UCH-1 (cell line): ENCODE data around the genes HDAC7, PFKM and FKBP11.

- RRBS: no CpG with 5 or more reads among the region's 11 CpGs
Measured at GRCh38 chr12:47813479-47814557, 5.9 kb downstream of the HDAC7 start.

GRCh38 chr12:47819631-47820398 is at the start of gene HDAC7:
TSS of gene HDAC7 (minus strand) at chr12:47819903.
- RRBS: 4% methylated on average over 54 of the region's 86 CpGs

DNA sequence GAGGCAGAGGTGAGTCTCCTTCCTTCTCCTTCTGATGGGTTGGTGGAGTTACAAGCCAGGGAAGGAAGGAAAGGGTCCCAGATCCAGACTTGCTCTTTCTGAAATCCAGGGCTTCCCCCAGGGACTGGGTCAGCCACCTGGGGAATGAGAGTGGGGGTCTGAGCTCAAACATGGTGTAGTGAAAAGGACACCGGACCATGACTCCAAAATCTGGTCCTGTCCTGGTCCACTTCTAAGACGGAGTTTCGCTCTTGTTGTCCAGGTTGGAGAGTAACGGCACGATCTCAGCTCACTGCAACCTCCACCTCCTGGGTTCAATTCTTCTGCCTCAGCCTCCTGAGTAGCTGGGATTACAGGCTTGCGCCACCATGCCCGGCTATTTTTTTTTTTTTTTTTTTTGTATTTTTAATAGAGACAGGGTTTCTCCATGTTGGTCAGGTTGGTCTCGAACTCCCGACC is 22.6 kb upstream of the HDAC7 start:
- RRBS: no CpG with 5 or more reads among the region's 9 CpGs

GRCh38 chr12:47858665-47859350 is 39.1 kb upstream of the HDAC7 start:
- RRBS: no CpG with 5 or more reads among the region's 8 CpGs

DNA sequence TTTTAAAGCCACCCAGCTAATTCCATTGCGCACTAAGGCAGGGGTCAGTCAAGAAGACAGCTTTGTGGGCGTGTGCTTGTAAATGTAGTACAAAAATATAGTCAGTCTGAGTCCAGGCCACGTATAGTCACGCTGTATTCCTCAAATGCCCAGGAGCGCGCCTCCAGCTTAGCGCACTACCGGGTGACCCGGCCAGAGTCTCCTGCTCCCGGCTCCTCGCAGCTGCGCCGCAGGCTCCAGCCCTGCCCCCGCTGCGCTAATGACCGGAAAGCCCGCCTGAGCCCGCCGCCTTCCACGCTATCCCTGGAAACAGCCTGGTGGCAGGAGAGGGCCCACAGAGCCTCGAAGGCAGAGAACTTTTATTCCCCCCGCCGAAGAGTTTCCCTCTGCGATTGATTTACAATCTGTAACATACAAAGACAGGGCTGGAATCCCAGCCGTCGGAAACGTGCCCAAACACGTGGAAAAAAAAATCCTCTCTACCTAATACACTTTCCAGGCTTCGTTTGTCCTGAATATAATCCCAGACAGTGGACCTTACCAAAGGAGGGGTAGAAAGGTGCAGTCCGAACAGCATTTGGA is 1.5 kb downstream of the COL2A1 start:
- RRBS: 7% methylated on average over 7 of the region's 30 CpGs

- RRBS: no CpG with 5 or more reads among the region's 5 CpGs
Measured at GRCh38 chr12:48037802-48038302, 33.6 kb upstream of the COL2A1 start.

DNA sequence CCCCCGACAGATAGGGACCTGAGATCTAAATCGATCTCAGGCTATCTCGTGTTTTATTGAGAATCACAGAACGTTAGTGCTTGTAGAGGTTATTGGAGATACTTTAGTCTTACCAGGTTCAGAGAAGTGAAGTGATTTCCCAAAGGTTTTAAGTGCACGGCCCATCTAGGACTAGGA is 473 bp upstream of the SENP1 start:
- RRBS: no CpG with 5 or more reads among the region's 5 CpGs

GRCh38 chr12:48119060-48120109 is at the start of gene PFKM:
TSS of gene PFKM (plus strand) at chr12:48119364.
- RRBS: no CpG with 5 or more reads among the region's 26 CpGs

DNA sequence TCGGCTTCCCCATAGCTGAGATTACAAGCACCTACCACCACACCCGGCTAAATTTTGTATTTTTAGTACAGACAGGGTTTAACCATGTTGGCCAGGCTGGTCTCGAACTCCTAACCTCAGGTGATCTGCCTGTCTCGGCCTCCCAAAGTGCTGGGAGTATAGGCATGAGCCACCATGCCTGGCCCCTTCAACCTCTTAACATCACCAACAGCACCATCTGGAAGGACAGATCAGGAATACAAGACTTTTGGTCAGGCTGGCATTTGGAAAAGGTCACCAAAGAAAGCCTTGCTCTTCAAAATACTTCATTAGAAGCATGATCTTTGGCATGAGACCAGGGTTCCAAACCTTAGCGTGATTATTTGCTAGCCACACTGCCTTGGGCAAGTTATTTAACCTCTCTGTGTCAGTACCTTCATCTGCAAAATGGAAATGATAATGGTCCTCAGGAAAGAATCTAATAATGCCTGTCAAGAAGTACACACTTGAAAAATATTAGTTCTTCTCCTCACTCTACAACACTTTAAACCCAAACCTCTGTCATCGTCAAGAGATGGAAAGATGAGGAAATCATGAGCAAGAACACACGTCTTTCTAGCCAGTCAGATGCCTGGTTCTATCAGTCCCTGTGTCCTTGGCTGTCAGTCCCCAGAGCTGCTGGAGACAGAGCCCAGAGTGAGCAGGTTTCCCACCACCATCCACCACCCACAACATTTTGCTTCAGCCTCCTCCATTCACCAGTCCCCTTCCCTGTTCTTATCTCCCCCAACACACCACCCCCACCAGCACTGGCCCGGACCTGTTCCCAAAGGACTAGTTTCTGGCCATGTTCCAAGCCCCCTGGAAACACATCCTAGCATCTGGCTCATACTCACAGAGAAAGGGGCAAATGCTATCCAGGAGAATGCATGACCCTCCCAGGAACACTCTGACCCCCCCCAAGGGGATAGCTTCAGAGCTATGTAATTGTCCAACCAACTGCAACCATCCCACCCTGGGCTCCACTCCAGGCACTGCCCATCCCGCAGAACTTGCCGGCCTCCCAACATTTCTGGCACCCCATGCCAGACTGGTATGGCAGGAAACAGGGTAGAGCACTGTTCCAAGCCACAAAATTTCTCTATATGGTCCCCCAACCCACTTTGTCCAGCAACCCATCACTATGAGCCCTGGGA is 2.0 kb downstream of the ADCY6 start:
- RRBS: no CpG with 5 or more reads among the region's 10 CpGs

GRCh38 chr12:48813971-48814612 is 4.2 kb upstream of the CACNB3 start:
- RRBS: 7% methylated on average over 5 of the region's 35 CpGs

- RRBS: no CpG with 5 or more reads among the region's 24 CpGs
Measured at GRCh38 chr12:48851310-48851860, 578 bp downstream of the DDX23 start.

DNA sequence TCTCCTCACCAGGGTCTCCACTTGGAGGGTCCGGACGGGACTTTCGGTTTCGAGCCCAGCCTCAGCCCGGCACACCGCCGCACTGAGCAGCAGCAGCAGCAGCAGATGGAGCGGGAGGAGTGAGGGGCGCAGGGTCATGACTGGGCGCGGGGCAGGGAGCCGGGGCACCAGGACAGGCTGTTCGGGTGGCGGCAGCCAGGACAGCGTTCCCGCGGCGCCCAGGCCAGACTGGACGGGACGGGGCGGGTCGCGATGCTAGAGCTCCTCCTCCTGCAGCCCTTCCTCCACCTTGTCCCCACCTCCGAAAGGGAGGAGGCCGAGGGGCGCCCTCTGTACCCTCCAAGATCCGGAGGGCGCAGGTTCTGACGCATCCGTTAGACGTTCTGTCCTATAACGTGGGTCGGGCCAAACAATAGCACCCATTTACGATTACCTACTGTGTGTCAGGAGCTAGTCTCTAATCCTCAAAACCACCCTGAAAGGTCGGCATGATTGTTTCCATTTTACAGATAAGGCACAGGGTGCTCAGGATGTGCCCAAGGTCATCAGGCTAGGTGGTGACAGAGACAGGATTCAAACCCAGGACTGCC is at the start of gene FKBP11:
Gene FKBP11 (minus strand): TSS at position 202 of the 590 bp plus-strand sequence.
- RRBS: 4% methylated on average over 8 of the region's 35 CpGs

GRCh38 chr12:48979434-48980559 is 1.7 kb downstream of the WNT1 start:
- RRBS: 18% methylated on average over 25 of the region's 83 CpGs

DNA sequence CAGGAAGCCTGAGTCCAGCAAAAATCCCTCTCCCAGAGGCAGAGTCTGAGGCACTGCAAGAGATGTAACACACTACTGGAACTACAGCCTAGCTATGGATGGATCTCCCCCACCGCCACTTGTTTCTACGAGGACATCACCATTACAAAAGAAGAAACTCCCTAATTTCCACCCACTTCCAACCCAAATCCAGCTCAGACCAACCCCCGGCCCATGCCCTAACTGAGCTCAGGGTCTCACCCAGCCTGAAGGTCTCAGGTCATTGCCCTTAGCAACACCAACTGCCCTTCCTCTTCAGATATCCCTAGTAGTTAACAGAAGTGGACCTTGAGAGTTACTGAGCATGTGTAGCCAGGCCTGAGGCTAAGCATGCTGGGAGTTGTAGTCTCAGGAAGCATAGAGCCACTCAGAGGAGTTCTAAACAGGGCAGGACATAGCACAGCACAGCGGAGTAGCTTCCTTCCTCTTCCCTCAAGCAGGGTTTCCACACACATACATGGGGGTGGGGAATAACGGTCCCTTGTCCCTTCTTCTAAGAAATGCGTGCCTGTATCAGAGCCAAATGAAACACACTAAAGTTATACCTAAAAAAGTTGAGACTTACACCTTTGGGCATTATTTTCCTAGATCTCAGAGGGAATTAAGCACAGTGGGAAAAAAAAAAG is 4.7 kb downstream of the KMT2D start:
- RRBS: no CpG with 5 or more reads among the region's 6 CpGs

DNA sequence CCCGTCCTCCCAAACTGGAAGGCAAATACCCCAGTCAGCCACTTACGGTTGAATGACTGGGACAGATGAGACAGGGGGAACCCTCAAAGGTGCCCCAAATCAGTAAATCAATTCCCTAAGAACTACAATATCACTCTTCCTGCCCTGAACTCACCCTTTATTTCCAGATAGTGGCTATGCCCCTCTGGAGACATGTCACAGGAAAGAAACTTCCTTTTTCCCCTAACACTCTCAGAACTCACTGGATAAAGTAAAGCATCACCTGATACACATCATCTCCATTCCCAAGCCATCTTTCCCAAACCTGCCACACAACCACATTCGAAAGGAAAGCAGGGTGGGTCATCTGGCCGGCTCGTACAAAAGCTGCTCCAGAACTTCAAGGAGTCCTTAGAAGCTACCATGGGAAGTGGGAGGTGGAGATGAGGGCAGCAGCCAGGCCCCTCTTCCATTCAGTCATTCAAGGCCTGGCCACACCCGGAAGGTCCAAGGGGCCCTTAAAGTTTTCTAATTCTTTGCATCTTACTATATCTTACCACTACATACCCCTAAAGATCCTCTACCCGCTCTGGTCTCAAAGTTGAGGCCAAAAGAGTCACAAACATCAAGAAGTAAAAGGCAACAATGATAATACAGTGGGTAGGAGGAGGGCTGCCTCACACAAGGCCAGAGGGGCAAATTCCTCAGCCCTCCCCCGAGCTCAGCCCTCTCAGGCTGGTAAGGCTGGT is 3.7 kb downstream of the KMT2D start:
- RRBS: no CpG with 5 or more reads among the region's 8 CpGs

GRCh38 chr12:49093677-49094088 is 918 bp downstream of the DHH start:
- RRBS: no CpG with 5 or more reads among the region's 10 CpGs

DNA sequence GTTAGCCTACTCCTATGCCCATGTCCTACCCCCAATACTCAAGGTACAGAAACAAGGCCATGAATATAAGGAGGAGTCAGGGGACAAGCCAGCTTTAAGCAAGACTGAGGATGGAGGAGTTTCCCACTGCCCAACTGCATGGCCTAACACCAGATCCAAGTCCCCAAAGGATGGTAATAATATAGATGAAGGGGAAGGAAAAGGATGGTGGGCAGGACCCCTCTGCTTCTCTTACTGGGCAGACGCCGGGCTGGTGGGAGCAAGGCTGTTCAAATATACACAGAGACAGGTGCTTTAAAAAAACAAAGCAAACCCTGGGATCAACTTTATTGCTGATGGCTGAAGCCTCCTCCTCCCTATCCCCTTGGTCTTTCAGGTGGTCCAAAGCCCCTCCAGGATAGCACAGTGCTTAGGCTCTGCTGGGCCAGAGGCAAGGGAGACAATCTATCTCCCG is 2.3 kb upstream of the DHH start:
- RRBS: no CpG with 5 or more reads among the region's 3 CpGs

- RRBS: no CpG with 5 or more reads among the region's 3 CpGs
Measured at GRCh38 chr12:49225886-49226085, 36.9 kb upstream of the TUBA1A start.

DNA sequence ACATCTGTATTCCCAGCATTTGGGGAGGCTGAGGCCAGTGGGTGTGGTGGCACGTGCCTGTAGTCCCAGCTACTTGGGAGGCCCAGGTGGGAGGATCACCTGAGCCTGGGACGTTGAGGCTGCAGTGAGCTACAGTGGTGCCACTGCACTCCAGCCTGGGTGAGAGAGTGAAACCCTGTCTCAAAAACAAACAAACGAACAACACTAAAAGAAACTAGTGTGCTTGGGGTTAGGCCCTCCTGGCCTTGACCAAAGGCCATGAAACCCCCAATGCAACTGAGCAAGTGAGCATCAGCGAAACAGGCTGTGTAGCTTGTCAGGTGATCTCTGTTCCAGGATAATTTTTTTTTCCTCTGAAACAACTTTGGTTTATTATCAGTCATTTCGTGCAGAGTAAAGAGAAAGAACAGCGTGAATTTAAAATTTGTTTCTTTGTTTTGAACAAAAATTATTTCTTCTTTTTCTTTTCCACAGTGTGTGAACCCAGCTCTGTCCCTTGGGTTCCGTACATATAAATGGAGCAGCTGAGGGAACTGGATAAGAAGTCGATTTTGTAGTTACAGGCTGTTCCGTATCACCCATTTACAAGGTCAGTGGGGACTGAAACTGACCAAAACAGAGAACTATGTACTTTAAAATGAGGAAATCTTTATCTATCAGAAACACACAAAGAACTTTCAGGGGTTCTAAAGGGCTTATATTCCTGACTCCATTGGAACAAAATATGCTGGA is 8.8 kb upstream of the TUBA1C start:
- RRBS: no CpG with 5 or more reads among the region's 9 CpGs

DNA sequence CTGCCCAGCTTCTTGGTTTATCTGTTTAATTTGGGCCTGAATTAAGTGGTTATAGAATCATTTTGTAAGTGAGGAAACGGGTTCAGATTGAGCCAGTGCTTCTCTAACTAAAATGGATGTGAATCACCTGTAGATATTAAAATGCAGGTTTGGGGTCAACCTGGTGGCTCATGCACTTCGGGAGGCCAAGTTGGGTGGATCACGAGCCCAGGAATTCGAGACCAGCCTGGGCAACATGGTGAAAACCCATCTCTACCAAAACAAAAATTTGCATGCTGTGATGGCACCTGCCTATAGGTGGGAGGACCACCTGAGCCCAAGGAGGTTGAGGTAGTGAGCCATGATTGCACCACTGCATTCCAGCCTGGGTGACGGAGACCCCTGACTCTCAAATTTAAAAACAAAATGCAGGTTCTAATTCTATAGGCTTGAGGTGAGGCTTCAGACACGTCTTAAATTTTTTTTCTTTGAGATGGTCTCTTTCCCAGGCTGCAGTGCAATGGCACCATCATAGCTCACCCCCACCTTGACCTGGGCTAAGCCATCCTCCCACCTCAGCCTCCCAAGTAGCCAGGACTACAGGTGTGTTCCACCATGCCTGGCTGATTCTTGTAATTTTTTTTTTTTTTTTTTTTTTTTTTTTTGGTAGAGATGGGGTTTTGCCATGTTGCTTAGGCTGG is 8.9 kb downstream of the TUBA1C start:
- RRBS: no CpG with 5 or more reads among the region's 6 CpGs